Endothelial cell of umbilical vein (primary cell): ENCODE measurements around a stretch of chr5.

- PRO-cap, result no peak
CAGE:
- cytosol, long polyA minus RNA, result no peak
- cytosol, long polyA plus RNA, result no peak
- long polyA plus RNA, result no peak
- nucleus, long polyA minus RNA, result no peak
- nucleus, long polyA plus RNA, result no peak
These were observed 79.1 kb upstream of the PLEKHG4B start for GRCh38 chr5:12865-13344.

- PRO-cap, result no peak
CAGE:
- cytosol, long polyA minus RNA, result no peak
- cytosol, long polyA plus RNA, result no peak
- long polyA plus RNA, result no peak
- nucleus, long polyA minus RNA, result no peak
- nucleus, long polyA plus RNA, result no peak
These were observed 9.8 kb upstream of the PLEKHG4B start for GRCh38 chr5:81971-82671.

DNA sequence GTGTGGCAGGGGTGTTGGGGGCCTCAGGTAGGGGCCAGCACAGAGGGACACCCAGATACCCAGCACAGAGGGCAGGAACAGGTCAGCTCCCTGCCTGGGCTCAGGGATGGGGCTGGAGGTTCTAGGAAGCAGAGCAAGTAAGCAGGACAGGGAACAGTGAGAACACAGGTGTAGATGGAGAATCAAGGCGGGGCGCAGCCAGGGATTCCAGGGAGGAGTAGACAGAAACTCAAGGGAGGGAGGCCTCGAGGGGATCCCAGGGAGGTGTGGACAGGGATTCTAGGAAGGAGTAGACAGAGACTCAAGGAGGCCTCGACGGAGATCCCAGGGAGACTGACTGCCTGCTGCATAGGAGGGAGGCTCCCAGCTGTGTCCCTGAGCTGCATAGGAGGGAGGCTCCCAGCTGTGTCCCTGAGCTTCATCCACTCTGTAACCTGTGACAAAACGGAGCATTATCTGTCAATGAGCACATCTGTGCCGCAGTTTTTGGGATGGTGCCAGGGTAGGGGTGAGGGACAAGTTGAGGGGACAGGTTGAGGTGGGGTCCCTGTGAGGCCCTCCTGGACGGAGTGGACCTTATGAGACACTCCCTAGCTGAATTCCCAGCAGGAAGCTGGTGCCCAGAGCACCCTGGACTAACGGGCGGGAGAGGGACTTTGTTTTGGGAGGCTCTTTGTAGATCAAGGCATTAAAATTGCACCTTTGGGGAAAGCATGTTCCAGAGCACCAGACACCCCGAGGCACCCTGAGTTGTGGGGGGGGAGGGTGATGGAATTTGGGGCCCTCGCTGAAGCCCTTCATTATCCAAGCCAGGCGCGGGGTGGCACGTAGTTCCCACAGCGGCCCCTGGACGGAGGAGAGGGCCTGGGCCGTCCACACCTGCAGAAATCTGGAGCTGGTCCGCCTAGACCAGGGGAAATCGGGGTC is 829 bp upstream of the PLEKHG4B start:
- PRO-cap, result no peak
CAGE:
- cytosol, long polyA minus RNA, result no peak
- cytosol, long polyA plus RNA, result no peak
- long polyA plus RNA, result no peak
- nucleus, long polyA minus RNA, result no peak
- nucleus, long polyA plus RNA, result no peak

DNA sequence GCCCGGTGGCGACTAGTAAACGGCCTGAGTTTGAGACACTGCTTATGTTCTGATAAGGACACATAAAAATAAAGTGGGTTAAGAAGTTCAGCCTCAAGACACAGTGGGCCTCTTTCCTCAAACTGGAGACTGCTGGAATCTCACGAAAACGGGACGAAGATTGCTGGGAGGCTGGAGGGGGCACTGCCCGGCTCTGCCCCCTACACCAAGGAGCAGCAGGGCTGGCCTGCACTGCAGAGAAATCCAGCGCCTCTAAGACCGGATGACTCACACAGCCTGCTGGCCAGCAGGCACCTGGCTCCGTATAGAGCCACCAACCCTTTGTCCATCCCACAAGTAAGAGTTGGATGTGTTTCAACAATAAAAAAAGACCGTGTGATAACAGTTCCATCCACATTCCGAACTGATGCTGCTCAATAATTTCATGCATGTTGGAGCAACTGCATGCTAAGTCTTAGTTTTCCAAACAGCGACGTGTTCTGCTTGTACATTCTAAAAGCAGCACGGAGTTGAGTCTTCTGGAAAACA is 11.6 kb downstream of the CCDC127 start:
- PRO-cap, result no peak
CAGE:
- cytosol, long polyA minus RNA, result no peak
- cytosol, long polyA plus RNA, result no peak
- long polyA plus RNA, result no peak
- nucleus, long polyA minus RNA, result no peak
- nucleus, long polyA plus RNA, result no peak

DNA sequence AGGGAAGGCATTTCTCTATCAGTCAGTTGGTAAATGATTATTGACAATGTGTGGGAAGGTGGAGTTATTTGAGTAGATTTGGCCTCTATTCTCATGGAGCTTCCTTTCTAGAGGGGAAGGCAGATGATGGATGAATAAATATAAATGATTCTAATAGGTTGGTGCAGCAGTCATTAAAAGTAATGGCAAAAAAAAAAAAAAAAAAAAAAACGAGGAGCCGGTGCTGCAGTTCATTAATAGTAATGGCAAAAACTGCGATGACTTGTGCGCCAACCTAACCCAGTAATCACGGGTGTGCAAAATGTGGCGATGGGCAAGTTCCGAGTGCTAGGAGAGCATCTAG is 8.1 kb downstream of the PDCD6 start:
- PRO-cap, result no peak
CAGE:
- cytosol, long polyA minus RNA, result no peak
- cytosol, long polyA plus RNA, result no peak
- long polyA plus RNA, result no peak
- nucleus, long polyA minus RNA, result no peak
- nucleus, long polyA plus RNA, result no peak

DNA sequence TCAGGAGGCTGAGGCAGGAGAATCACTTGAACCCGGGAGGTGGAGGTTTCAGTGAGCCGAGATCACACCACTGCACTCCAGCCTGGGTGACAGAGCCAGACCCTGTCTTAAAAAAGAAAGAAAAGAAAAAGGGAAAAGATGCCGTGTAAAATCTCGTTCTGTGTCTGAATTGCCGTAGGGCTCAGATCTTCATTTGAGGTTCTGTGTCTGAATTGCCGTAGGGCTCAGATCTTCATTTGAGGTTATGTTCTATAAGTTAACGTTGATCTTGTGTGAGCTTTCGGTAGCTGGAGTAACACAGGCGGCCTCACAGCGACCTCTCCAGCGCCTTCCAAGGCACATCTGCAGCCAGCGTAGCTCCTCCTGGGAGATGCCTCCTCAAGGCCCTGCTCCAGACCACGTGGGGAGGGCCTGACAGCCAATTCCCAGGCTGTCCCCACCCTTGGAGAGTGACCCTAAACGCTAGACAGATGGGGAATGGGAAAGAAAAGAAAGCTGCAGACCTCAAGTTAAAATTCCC is 8.8 kb upstream of the AHRR start:
- PRO-cap, result no peak
CAGE:
- cytosol, long polyA minus RNA, result no peak
- cytosol, long polyA plus RNA, result no peak
- long polyA plus RNA, result no peak
- nucleus, long polyA minus RNA, result no peak
- nucleus, long polyA plus RNA, result no peak

- PRO-cap, result no peak
CAGE:
- cytosol, long polyA minus RNA, result no peak
- cytosol, long polyA plus RNA, result no peak
- long polyA plus RNA, result no peak
- nucleus, long polyA minus RNA, result no peak
- nucleus, long polyA plus RNA, result no peak
These were observed 995 bp downstream of the AHRR start for GRCh38 chr5:322389-323029.

GRCh38 chr5:442139-442993 is 610 bp upstream of the EXOC3 start:
- PRO-cap, result no peak
CAGE:
- cytosol, long polyA minus RNA, result no peak
- cytosol, long polyA plus RNA, result no peak
- long polyA plus RNA, result no peak
- nucleus, long polyA minus RNA, result start-site peak on the plus strand at chr5:442491-442501, 6 reads
- nucleus, long polyA plus RNA, result no peak

DNA sequence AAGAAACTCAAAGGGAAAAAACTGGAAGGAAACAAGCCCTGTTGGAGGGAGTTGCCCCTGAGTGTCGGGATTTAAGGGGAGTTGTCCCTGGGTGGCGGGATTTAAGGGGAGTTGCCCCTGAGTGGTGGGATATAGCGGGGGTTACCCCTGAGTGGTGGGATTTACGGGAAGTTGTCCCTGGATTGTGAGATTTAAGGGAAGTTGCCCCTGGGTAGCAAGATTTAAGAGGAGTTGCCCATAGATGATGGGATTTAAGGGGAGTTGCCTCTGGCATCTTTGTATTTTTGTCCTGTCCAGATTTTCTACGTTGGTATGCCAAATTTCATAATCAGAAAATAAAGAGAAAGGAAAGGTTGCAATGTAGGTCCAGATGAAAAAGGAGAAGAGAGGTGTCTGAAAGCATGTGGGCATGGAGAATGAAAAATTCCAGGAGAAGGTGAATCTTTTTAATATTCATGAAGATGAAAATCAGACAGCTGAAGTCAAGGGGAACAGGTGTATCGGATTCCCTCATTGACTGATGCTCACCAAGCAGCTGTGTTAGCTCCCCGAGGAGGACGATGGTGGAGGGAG is 1.7 kb downstream of the EXOC3 start:
- PRO-cap, result no peak
CAGE:
- cytosol, long polyA minus RNA, result no peak
- cytosol, long polyA plus RNA, result no peak
- long polyA plus RNA, result no peak
- nucleus, long polyA minus RNA, result start-site peak on the plus strand centred at position 168 of the sequence, 181 bp wide, 25 reads
- nucleus, long polyA plus RNA, result no peak

DNA sequence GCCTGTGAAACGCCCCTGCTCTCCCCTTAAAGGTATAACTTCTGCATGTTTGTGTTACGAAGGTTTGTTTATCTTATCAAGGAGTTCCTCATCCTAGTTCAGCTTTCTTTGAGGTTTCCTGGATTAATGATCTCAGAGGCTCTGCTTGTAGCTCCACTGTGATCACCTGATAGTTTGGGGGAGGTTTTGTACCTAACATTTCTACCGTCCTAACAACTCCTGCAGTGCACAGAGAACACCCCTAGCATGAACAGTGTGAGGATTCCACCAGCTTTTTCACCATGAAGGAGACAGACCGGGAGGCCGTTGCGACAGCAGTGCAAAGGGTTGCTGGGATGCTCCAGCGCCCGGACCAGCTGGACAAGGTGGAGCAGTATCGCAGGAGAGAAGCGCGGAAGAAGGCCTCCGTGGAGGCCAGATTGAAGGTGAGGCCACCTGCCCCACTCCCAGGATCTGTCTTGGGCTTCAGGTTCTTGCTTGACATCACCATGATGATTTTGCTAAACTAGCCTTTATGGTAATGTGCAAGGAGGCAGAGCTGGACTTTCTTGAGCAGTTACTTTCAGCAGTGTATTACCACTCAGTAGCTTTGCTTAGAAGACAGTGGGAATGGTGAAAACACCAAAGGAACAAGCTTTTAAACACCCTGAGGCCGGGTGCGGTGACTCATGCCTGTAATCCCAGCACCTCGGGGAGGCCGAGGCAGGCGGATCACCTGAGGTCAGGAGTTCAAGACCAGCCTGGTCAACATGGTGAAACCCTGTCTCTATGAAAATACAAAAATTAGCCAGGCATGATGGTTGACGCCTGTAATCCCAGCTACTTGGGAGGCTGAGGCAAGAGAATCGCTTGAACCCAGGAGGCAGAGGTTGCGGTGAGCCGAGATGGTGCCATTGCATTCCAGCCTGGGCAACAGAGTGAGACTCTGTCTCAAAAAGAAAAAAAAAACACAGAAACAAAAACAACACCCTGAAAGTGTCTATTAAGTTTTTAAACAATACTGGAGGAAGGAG is 3.3 kb downstream of the EXOC3 start:
- PRO-cap, result no peak
CAGE:
- cytosol, long polyA minus RNA, result no peak
- cytosol, long polyA plus RNA, result no peak
- long polyA plus RNA, result no peak
- nucleus, long polyA minus RNA, result no peak
- nucleus, long polyA plus RNA, result no peak

- PRO-cap, result no peak
CAGE:
- cytosol, long polyA minus RNA, result no peak
- cytosol, long polyA plus RNA, result no peak
- long polyA plus RNA, result no peak
- nucleus, long polyA minus RNA, result no peak
- nucleus, long polyA plus RNA, result no peak
These were observed 15.9 kb downstream of the EXOC3 start for GRCh38 chr5:458791-459432.

GRCh38 chr5:472873-473407 is 30.0 kb downstream of the EXOC3 start:
- PRO-cap, result bidirectional peak, plus-strand start at chr5:473254, minus-strand start at chr5:472965
CAGE:
- cytosol, long polyA minus RNA, result no peak
- cytosol, long polyA plus RNA, result no peak
- long polyA plus RNA, result no peak
- nucleus, long polyA minus RNA, result start-site peak on the minus strand at chr5:473088-473126, 11 reads; start-site peak on the plus strand at chr5:473219-473338, 14 reads
- nucleus, long polyA plus RNA, result no peak

GRCh38 chr5:473716-474705 is 31.0 kb downstream of the EXOC3 start:
- PRO-cap, result no peak
CAGE:
- cytosol, long polyA minus RNA, result no peak
- cytosol, long polyA plus RNA, result no peak
- long polyA plus RNA, result no peak
- nucleus, long polyA minus RNA, result start-site peak on the plus strand at chr5:473916-473977, 36 reads; start-site peak on the plus strand at chr5:474589-474599, 5 reads
- nucleus, long polyA plus RNA, result no peak

GRCh38 chr5:475795-476486 is 33.0 kb downstream of the EXOC3 start:
- PRO-cap, result no peak
CAGE:
- cytosol, long polyA minus RNA, result no peak
- cytosol, long polyA plus RNA, result no peak
- long polyA plus RNA, result no peak
- nucleus, long polyA minus RNA, result no peak
- nucleus, long polyA plus RNA, result no peak

DNA sequence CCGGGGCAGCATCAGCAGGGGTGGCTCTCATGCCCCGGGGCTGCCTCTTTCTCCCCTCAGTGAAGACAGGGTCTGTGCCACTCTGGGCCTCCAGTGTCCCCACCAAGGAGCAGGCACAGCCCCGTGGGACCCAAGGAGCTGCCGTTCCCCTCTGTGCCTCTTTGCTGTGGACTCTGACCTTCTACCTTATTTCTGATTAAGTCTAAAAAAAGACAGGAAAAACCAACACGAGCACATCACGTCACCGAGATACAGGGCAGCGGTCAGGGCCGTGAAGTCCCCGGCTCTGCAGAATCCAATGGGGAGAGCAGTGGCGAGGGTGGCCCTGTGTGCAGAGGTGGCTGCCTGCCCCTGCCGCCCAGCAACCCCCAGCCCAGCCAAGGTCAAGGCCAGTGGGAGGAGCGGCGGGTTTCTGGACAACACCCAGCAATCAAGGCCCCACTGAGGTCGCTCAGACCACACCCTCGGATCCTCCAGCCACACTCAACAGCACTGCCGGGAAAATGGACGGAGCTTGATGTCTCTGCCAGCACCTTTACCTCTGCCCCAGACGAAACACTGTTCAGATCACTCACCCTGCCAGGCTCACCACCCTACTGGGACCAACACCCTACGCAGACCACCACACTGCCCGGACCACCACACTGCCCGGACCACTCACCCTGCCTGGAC is 32.7 kb upstream of the SLC9A3 start:
- PRO-cap, result no peak
CAGE:
- cytosol, long polyA minus RNA, result no peak
- cytosol, long polyA plus RNA, result no peak
- long polyA plus RNA, result no peak
- nucleus, long polyA minus RNA, result no peak
- nucleus, long polyA plus RNA, result no peak

GRCh38 chr5:611554-611959 is 583 bp upstream of the CEP72 start:
- PRO-cap, result unidirectional peak, plus-strand start at chr5:611818
CAGE:
- cytosol, long polyA minus RNA, result no peak
- cytosol, long polyA plus RNA, result no peak
- long polyA plus RNA, result no peak
- nucleus, long polyA minus RNA, result no peak
- nucleus, long polyA plus RNA, result no peak

DNA sequence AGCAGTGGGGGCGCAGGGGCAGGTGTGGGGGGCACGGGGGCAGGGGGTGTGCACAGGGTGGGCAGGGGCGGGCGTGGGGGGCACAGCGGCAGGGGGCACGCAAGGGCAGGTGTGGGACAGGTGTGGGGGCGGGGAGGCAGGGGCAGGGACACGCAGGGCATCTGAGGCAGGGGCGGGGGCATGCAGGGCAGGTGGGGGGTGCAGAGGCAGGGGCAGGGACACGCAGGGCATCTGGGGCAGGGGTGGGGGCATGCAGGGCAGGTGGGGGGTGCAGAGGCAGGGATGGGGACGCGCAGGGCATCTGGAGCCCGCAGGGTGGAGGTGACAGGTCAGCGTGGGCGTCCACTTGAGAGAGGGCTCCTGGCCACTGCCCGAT is 33.2 kb downstream of the ZDHHC11B start:
- PRO-cap, result no peak
CAGE:
- cytosol, long polyA minus RNA, result no peak
- cytosol, long polyA plus RNA, result no peak
- long polyA plus RNA, result no peak
- nucleus, long polyA minus RNA, result no peak
- nucleus, long polyA plus RNA, result no peak

DNA sequence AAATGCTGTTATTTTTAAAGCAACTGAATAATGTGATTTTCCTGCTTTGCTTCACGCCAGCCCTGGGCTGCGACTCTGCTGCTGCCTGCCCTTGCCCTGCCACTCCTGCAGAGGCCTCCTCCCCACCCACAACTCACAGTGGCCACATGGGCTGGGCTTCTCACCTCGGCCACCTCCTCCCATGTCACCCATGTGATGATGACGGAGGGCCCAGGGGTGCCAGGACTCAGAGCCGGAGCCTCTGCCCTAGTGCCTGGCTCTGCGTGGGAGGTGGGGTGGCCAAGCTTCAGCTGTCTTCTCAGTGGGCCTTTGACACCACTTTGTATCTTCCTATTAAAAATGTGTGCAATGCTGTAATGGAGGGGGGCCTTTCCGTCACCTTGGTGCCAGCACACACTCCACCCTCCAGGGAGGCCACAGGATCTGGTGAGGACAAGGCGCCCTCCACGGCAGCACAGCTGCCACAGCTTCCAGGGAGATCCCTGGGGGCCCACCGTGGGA is 48.0 kb upstream of the NKD2 start:
- PRO-cap, result no peak
CAGE:
- cytosol, long polyA minus RNA, result no peak
- cytosol, long polyA plus RNA, result no peak
- long polyA plus RNA, result no peak
- nucleus, long polyA minus RNA, result no peak
- nucleus, long polyA plus RNA, result no peak

- PRO-cap, result no peak
CAGE:
- cytosol, long polyA minus RNA, result no peak
- cytosol, long polyA plus RNA, result no peak
- long polyA plus RNA, result no peak
- nucleus, long polyA minus RNA, result no peak
- nucleus, long polyA plus RNA, result no peak
These were observed 17.1 kb upstream of the NKD2 start for GRCh38 chr5:991579-991921.

DNA sequence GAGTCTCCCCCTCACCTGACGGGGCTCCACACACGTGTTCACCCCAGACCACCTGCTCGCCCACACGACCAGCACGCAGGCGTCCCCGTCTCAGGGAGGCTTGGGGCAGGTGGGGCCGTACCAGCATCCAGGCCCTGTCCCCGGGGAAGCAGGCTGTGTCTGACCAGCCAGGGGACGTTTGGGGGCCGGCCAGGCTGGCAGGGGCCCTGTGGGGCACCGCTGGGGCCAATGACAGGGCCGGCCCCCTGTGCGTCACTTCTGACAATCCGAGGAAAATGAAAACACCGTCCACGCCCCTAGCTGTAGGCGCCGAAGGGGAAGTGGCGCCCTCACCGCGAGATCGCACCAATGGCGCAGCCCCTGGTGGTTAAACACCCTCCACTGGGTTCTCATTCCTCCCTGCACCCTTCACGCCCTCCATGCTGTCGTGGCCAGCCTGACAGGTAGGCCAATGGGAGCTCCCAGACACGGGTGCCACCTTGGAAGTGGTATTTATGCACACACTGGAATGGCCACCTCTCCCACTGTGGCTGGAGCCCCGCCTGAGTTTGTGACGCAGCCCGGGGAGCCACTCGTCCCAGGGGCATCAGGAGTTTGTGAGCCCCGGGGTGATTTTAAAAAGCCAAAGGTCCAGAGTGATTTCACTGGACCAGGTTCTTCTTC is 49.5 kb downstream of the NKD2 start:
- PRO-cap, result no peak
CAGE:
- cytosol, long polyA minus RNA, result no peak
- cytosol, long polyA plus RNA, result no peak
- long polyA plus RNA, result no peak
- nucleus, long polyA minus RNA, result no peak
- nucleus, long polyA plus RNA, result no peak